ENCODE results near the gene RNF32.

- PRO-cap = no peak
- RAMPAGE, long total RNA = no peak
Observed at GRCh38 chr7:155257235-155258072, 40.2 kb upstream of the INSIG1 start.

DNA sequence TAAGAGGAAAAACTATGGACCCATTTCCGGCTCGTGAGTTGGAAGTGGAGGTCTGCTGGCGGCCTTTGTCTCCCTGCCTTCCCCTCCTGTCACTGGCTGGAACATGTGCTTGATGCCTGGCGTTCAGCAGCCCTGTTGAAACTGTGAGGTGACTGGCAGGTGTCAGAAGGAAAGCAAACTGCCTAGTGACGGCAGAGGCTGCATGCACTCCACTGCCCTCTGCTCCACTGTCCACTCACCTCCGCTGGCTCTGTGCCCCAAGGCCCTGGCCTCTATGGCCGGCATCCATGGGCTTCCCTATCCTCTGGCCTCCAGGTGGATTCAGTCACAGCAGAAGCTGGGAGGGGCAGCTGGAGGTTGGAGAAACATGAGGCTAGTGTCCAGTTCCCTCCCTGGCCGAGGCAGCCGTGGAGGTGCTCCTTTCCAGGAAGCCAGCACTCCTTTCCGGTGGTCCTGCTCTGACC, 31.3 kb upstream of the INSIG1 start:
- PRO-cap = no peak
- RAMPAGE, long total RNA = no peak

DNA sequence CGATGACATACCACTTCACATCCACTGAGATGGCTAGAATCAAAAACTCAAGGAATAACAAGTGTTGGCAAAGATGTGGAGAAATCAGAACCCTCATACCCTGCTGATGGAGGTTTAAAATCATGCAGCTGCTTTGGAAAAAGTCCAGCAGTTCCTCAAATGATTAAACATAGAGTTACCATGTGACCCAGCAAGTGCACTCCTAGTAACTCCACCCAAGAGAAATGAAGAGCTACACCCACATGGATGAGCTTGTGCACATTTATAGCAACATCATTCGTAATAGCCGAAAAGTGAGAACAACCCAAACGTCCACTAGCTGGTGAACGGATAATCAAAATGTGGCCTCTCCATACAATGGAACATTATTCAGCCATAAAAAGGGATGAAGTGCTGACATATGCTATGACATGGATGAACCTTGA, 3.6 kb upstream of the INSIG1 start:
- PRO-cap = no peak
- RAMPAGE, long total RNA = no peak

- PRO-cap = bidirectional peak, plus-strand start at chr7:155299143, minus-strand start at chr7:155298980
- RAMPAGE, long total RNA = no peak
Observed at GRCh38 chr7:155299087-155299952, 1.6 kb downstream of the INSIG1 start.

GRCh38 chr7:155302482-155303039, 4.9 kb downstream of the INSIG1 start:
- PRO-cap = no peak
- RAMPAGE, long total RNA = no peak

DNA sequence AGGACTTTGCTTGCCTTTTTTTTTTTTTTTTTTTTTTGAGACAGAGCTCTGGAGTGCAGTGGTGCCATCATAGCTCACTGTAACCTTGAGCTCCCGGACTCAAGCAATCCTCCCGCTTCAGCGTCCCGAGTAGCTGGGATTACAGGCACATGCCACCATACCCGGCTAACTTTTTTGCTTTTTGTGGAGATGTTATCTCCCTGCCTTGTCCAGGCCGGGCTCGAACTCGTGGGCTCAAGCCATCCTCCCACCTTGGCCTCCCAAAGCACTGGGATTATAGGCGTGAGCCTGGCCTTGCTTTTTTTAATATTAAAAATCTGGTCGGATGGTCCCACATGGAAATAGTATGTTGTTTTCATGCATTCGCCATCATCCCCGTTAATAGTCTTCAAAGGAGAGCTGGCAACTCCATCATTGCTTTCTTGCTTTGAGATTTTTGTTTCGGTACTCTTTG, 6.3 kb downstream of the INSIG1 start:
- PRO-cap = no peak
- RAMPAGE, long total RNA = no peak

DNA sequence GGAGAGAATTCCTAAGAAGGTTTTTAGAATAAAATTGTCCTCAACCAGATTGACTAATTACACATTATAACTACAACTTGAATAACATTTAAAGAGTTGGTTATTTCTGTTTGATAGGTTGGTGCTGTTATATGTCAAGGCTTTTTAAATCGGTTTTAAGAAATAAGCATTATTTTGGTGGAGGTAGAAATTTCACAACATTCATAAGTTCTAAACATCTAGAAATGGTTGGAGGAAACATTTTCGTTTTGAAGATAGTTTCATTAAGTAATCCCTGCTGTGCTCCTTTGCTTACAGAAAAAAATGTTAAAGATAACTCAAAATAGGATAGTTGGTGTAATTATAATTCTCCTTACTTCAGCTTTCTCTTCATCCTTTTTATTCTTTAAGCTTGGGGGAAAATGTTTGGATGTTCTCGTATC, 6.7 kb downstream of the INSIG1 start:
- PRO-cap = no peak
- RAMPAGE, long total RNA = no peak

DNA sequence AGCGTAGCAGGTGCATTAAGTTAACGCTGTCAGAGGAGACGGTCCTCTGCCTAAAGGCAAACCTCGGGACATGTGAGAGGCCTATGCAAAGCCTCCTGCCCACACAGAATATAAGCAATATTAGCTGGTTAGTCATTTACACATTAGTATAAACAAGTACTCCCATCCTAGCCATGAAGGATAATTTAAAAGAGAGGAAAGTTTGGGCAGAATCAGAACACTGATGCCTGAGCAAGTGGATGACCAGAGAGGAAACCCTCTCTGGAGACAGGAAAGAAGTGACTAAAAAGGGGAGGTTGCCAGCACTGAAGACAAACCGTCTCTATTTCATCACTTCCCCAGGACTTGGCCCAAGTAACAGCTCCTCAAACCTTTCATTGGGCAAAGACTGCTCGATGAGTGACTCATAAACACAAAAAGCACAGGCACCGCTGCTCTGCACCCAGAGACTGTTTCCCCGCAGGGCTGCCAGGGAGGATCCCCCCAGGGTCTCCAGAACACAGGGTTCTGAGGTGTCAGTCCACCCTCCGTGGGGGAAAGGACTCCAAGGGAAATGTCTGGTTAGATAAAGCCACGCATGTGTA, 59.7 kb downstream of the INSIG1 start:
- PRO-cap = no peak
- RAMPAGE, long total RNA = no peak

DNA sequence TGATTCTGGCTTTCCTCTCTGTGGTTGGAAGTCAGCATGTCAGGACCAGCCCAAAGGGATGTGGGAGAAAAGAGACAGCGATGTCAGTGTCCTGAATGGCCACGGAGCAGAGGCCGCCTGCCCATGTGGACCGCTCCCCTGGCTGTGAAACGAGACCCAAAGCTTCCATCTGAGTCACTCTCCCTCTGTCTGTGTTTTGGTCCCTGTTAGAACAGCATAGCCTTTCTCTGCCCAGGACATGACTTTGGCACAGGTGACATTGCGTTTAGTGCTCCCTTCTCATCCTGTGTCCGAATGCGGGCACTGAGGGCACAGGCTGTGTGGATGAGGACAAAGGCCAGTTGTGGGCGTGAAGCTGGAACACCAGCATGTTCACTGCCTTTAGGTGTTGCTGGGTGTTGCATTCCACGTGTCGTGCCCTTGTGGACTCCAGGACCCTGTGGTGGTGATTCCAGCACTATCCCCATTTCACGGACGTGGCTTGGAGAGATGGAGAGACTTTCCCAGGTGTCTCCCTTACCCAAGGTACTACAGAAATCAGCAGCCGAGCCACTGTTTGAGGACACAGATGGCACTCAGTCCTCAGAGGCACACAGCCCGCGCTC, 738 bp upstream of the CNPY1 start:
- PRO-cap = no peak
- RAMPAGE, long total RNA = no peak

- PRO-cap = no peak
- RAMPAGE, long total RNA = no peak
Observed at GRCh38 chr7:155731244-155731684, 81.0 kb downstream of the SHH start.

DNA sequence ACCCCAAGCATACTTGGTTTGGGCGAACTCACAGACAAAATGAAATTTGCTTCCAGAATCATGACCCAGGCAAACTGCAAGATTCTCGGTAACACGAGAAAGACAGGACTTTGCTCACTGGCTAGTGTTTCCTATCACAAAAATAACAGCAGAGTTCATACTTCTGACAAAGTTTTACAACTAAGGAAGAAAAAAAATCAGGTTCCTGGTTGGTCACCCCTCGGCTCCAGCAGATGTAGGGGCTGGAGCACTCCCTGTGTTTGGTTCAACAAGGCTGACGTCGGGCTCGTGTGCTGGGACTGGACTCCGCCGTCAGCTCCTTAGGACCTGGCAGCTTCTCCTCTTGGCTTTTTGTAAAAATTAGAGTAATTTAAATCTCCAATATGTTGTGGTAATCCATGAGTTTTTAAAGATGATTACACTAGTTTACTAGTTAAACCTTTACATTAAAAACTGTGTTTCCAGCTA, 115.7 kb upstream of the RNF32 start:
- PRO-cap = no peak
- RAMPAGE, long total RNA = no peak

DNA sequence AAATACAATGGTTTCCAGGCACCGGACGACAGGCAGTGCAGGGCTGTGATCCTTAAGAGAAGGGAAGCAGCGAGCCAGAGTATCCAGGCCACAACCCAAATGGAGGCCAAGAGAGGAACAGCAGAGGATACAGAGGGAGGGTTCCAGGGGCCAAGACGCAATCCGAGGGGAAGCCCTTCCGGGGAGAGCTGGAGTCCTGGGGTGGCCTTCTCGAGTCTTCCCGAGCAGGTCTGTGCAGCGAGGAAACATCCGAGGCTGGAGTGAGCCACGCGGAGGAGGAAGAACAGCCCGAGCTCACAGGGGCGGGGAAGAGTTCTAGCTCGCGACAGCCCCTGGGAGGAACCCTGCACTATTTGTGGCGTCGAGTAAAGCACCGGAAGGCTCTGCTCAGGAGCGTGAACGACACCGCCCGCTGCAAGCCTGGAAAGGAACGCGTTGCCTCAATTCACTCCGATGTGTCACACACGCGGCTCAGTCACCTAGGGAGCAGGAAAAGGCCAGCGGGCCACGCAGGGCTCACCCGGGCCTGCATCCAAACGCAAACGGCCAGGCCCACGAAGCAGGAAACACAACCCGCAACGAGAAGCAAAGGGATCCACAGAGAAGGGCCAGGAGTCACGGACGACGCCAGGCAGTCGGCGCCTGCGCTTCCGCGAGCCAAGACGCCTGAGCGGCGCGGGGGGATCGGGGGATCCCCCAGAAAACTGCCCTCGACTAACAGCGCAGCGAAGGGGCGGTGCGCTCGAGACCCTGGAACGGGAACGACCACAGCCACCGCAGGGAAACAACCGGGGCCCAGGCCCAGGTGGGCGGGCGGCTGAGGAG, 833 bp upstream of the RNF32 start:
- PRO-cap = no peak
- RAMPAGE, long total RNA = no peak

GRCh38 chr7:156640638-156641538, at the start of gene RNF32:
RNF32 (plus strand) TSS chr7:156640774.
- PRO-cap = bidirectional peak, plus-strand start at chr7:156640774, minus-strand start at chr7:156640947; bidirectional peak, plus-strand start at chr7:156641201, minus-strand start at chr7:156641192; unidirectional peak, minus-strand start at chr7:156641387
- RAMPAGE, long total RNA = no peak

DNA sequence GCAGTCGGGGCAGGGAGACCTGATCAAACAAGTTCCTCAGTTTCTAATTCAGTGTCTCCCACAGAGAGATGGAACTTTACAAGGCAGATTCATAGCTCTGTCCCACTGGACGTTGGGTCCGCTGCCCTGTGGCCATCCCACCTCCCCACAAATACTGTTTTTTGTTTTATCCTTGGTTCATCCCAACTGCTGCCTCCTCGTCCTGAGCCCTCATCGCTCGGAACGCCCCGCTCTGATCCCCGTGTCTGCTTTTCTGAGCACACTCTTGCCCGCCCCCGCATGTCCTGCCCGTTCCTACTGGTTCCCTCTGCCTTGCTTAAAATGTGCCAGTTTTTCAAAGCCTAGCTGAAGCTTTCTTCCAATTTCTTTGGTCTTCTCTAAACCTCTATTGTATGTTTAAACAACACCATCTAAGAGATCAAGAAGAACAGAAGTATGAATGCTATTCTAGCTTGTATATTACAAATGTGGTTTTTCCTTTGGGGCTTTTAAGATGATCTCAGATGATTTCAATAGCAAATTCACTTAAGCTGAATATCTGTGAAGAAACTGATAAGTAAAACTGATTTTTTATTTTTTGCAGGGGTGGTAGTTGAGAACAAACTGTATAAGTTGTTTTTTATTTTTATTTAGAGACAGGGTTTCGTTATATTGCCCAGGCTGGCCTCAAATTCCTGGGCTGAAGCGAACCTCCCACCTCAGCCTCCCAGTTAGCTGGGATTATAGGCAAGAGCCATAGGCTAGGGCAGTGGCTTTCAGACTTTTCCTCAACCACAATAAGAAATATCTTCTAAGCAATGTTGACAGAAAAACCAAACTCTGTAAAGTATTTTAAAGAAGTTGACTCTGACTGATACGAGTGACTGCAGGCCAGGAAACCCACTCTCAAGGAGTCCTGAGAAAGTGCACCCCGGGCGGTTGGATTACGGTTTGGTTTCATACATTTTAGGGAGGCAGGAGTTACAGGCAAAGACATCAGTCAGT, 19.6 kb downstream of the RNF32 start:
- PRO-cap = no peak
- RAMPAGE, long total RNA = no peak

- PRO-cap = no peak
- RAMPAGE, long total RNA = no peak
Observed at GRCh38 chr7:156673785-156674745, 33.5 kb downstream of the RNF32 start.

DNA sequence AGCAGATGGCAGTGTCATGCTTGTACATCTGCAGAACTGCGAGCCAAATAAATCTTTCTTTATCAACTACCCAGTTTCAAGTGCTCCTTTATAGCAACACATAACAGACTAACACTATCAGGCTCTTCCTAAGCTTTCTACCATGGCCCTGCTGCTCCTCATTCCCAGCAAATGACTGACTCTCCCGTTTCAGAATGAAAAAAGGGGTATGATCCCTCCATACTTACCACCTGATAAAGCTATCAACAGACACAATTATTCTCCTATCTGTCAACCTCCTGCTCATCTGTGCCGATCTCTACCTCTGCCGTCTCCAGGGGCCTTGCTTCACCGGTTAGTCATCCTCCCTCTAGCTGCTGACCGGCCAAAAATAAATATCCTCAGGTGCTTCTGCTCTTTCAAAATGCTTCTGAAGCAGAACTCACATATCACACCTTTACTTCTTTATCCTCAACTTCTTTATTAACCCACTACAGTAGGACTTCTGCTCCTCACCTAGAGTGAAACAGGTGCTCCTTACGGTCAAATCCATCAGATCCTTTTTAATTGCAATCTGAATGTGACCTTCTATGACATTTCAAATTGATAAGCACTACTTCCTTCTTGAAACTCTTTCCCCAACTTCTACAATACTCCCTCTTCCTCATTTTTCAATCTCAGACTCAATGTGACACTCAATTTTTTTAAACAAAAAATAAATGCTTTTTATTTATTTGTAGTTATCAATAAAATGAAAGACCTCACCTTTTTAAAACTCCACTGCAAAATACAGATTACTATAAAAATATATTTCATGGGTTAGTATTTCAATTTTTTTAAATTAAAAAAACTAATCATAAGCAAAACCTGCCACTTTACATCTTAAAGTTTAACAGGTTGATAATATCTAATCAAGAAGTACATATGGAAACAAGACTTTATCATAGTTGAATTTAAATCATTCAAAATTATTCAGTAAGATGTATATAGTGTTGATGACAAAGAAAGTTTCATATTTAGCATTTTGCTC, 63.1 kb downstream of the LMBR1 start:
- PRO-cap = no peak
- RAMPAGE, long total RNA = no peak

- PRO-cap = no peak
- RAMPAGE, long total RNA = no peak
Observed at GRCh38 chr7:156947352-156947660, 2.2 kb upstream of the NOM1 start.

GRCh38 chr7:157007506-157008118, 2.9 kb downstream of the MNX1 start:
- PRO-cap = no peak
- RAMPAGE, long total RNA = no peak

GRCh38 chr7:157192090-157192629, 53.4 kb downstream of the UBE3C start:
- PRO-cap = no peak
- RAMPAGE, long total RNA = no peak

DNA sequence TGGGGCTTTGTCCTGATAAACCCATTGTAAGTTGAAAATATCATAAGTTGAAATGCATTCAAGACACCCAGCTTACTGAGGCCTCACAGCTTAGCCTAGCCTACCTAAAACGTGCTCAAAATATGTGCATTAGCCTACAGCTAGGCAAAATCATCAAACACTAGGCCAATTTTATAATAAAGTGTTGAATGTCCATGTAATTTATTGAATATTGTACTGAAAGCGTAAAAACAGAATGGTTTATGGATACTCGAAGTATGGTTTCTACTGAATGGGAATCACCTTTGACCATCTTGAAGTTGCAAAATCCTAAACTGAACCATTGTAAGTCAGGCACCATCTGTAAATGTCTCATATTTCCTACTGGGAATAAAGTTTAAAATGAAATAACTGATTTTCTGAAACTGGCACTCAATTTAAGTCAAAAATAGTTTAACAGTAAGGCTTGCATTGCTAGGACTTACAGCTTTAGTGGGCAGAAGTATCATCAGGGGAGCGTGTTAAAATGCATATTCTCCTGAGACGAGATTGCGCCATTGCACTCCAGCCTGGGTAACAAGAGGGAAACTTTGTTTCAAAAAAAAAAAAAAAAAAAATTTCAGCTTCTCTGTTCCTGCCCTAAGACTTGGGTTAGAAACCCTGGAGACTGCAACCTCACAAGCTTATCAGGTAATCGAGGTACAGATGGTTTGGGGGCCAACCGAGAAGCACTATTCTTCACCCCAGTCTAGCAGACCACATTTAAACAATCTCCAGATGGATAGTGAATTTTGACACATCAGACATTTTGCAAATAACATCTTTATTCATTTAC, 65.3 kb downstream of the UBE3C start:
- PRO-cap = no peak
- RAMPAGE, long total RNA = no peak

Data from GM23338 (cell line).